ENCODE measurements around a stretch of chr18.

DNA sequence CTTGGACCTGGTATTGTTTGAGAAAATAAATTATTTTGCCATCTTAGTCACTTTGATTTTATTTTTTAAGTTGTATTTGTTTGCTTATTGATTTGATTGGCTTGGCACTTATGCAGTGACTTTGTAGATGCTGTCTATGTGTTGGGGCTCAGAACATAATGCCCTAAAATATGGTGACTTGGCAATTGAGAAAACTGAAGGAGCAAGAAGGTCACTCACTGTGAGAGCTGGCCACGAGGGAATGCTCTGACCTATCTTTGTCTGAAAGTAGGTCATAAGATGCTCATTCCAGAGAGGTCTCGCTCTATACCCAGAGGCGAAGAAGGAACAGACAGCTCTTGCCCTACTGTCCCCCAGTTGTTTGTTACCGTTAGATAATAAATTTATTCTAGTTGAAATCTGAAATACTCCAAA, 158.5 kb downstream of the TGIF1 start:
- PRO-cap, 2 experiments, result no peak in any of the 2 experiments

- PRO-cap, 2 experiments, result no peak in any of the 2 experiments
Measured at GRCh38 chr18:4691817-4692293, 236.7 kb upstream of the DLGAP1 start.

GRCh38 chr18:5294067-5294443, 1.5 kb downstream of the ZBTB14 start:
- PRO-cap, 2 experiments, result no peak in any of the 2 experiments

- PRO-cap, 2 experiments, result no peak in any of the 2 experiments
Measured at GRCh38 chr18:5406498-5407145, 111.1 kb upstream of the ZBTB14 start.

DNA sequence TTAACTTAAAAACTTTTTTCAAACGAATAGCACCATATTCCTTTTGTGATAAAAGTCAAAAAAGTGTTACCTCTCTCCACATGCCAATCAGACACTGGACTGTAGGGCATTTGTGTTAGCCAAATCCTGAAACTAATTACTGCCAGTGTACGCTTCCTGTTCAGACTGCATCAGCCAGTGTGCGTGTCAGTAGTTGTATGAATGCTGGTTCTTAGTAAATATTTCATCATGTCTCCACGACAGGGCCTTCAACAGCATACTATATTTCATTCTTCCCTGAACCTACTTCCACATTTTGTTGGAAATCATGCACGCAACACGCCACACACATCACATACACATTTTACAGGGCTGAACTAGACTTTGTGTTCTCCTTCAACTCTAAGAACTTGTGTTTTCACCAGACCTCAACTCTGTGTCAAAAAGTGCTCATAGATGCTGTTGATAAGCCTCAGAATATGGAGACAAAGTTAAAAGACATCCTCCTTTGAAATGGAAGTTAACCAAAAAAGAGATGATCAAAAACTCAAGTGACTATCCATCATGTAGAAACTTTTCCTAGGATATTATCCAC, 77.5 kb downstream of the EPB41L3 start:
- PRO-cap, 2 experiments, result no peak in any of the 2 experiments

- PRO-cap, 2 experiments, result no peak in any of the 2 experiments
Measured at GRCh38 chr18:5517291-5518648, 26.0 kb downstream of the EPB41L3 start.

- PRO-cap, 2 experiments, result no peak in any of the 2 experiments
Measured at GRCh38 chr18:6406164-6406685, 8.5 kb downstream of the L3MBTL4 start.

GRCh38 chr18:6624689-6624996, 104.9 kb upstream of the ARHGAP28 start:
- PRO-cap, 2 experiments, result no peak in any of the 2 experiments

- PRO-cap, 2 experiments, result no peak in any of the 2 experiments
Measured at GRCh38 chr18:6728434-6728986, 1.0 kb upstream of the ARHGAP28 start.

DNA sequence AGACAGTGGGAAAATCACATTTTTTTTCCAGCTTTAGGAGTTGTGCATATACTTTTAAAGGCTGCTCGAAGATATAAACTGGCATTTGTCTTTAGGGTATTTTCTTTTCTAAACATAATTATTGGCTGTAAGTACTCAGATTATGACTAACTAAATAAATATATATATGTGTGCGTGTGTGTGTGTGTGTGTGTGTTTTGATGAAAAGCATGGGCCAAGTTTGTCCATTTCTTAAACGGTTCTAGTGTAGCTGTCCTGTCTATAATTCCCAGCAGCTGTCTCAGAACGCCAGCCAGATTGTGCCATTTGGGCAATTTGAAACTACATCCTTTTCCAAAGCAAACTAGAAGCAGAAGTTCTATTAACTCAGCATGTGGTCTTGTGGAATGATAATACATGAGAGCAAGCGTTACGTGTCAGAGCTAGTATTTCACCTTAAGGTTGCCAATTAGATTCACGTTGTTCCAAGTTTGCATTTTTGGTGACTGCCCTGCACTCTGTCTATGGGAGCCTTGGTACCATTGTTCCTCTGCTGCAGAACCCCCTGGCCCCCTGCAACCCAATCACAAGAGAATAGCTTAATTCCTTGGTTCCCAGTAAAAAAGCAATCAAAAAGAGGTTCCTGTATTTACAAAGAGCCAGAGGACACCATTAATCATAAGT, 1.7 kb downstream of the ARHGAP28 start:
- PRO-cap, 2 experiments, result no peak in any of the 2 experiments

DNA sequence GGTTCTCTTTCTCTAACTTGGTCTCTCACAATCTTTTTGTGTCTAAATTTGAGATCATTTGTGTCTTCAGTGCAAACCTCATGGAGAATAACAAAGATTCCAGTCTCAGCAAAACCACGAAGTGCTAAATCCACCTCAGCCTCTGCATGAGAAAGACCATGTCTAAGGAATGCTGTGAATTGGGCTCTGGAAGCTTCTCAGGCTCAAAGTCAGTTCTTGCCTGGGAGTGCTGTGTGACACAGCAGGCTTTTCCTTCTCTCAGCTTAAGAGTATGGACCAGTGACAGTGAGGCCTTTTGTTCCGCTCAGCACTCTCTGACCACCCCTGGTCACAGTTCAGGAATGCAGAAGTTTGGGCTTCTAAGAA, 22.9 kb downstream of the ARHGAP28 start:
- PRO-cap, 2 experiments, result no peak in any of the 2 experiments

- PRO-cap, 2 experiments, result no peak in any of the 2 experiments
Measured at GRCh38 chr18:7037817-7038940, 79.4 kb downstream of the LAMA1 start.

- PRO-cap, 2 experiments, result peak in 1 of 2 experiments; most common plus-strand start chr18:7370923 (in 1); most common minus-strand start chr18:7370874 (in 1)
Measured at GRCh38 chr18:7370366-7371273, 139.7 kb downstream of the LRRC30 start.

GRCh38 chr18:7565943-7566396, 1.1 kb upstream of the PTPRM start:
- PRO-cap, 2 experiments, result no peak in any of the 2 experiments

DNA sequence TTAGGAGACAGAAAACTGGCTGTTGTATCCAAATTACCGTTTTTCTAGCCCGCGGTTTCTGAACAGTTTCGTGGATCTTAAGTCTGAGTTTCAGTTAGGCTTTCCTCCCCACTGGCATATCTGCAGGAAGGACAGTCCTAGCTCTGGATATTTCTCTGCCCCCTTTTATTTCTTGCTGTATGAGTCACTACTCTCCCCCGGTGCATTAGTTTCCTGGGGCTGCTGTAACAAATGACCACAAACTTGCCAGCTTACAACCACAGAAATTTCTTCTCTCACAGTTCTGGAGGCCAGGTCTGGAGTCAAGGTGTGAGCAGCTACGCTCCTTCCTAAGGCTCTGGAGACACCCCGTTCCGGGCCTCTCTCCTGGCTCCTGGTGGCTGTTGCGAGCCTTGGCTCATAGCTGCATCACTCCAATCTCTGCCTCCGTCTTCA, 34.0 kb downstream of the PTPRM start:
- PRO-cap, 2 experiments, result no peak in any of the 2 experiments

DNA sequence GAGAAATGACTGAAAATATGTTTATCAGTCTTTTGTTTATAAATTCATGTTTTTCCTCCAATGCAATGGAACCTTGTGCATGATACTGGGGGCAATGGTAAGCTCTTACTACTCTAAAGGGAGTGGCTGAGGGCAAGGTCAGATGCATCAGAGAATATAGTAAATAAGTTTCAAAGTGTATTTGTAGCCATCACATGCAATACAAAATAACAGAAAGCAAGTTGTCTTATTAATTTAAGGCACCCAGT, 233.1 kb downstream of the PTPRM start:
- PRO-cap, 2 experiments, result no peak in any of the 2 experiments

DNA sequence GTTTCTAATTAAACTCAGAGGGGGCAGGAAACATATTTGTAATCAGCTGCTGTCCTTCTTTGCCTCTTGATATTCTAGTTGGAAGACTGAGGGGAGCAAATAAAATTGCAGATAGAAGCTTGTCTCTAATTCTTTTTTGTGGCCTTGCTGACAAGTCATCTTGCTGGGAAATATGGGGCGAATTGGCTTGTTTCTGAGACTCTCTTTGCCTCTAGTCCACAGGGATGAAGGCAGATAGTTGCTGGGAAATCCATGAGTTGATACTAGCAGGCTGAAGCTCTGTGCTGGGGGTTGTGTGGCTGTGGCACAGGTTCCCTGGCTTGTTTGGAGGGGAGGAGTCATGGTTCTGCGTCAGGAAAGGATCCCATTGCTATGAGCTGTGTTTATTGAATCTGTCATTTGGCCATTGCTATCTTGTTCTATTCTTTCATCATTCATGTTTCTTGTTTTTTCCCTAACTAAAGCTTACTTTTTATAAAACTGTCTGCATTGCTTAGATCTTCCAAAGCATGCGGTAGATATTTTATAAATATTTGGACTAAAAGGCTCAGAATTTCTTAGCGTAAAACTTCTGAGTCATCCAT, 335.2 kb downstream of the PTPRM start:
- PRO-cap, 2 experiments, result no peak in any of the 2 experiments

DNA sequence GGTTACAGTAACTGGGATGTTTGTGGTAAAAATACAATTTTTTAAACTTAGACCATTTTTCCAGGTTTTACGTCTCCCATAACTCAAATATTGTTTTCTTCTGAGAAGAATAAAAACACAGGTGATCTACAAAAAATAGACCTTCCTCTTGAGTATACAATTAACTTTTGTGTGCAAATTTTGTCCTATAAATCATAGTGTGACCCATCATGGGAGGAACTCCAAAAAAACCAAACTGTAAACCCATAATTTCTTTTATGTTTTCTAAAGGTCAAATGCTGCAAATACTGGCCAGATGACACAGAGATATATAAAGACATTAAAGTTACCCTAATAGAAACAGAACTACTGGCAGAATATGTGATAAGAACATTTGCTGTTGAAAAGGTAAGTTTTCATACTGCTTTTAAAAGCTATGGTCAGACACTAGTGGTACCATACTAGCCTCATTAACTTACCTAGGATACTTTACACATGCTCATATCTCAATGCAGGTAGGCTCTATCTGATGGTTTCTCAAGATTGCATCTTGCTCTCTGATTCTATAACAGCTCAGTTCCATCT, 238.5 kb upstream of the RAB12 start:
- PRO-cap, 2 experiments, result no peak in any of the 2 experiments

- PRO-cap, 2 experiments, result no peak in any of the 2 experiments
Measured at GRCh38 chr18:8615354-8615913, 6.2 kb downstream of the RAB12 start.

GRCh38 chr18:8786885-8787225, 81.5 kb downstream of the MTCL1 start:
- PRO-cap, 2 experiments, result no peak in any of the 2 experiments

Data from right ventricle myocardium (tissue), 1 donor.